Paraaortic lymph node (tissue), 1 donor: Measurements from ENCODE around the gene TRPC6.

DNA sequence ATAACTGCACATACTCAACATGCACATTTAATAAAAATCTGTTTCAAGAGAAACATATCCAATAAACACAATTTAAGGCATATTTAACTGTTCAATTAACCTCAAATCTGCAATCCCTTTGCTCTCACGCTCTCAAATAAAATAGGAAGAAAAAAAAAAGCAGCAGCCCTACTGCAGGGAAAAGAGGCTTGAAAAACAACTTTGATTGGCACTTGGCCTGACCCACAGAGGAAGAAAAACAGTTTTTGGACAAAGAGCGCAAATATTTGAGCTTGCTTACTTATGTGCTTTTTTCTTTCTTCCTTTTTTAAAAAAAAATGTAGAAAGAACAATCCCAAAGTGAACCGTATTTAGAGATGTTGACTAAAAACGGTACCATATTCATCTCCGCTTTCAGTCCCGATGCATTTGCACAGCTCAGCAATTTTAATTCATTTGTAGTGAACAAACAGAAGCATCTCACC lies 1.6 kb downstream of the SESN3 start:
- PRO-cap, result no peak

DNA sequence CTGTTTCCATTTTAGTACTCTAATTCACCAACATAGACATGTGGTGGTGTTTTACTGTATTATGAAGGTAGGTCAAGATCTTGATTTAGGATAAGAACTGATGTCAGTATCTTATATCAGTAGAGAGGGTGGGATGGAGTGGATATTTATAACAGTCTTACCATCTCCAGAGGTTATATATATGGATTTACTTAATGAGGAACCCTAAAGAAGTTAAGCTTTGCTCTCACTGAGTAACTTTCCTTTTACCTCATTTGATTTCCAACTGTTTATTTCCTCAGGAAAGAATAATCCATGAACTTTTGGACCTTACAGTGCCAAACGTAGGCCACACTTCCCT lies 107.3 kb downstream of the FAM76B start:
- PRO-cap, result no peak

DNA sequence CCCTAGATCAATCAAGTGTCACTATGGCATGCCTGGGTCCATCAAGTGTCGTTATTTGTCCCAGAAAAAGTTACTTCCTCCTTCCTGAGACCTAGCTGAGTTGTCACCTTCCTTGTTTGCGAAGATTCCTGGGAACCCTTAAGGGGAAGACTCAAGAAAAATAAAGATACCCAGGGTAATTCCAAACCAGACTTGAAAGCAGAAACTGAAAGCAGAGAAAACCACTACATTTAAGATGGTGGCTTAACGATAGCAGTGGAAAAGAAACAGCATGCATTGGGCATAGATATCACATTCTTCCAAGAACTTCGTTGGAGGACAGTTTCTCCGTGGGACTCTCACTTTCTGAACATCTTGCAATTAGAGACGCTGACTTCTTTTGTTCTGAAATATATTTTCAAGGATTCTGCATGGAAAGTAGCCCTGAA lies 89.1 kb downstream of the FAM76B start:
- PRO-cap, result no peak

DNA sequence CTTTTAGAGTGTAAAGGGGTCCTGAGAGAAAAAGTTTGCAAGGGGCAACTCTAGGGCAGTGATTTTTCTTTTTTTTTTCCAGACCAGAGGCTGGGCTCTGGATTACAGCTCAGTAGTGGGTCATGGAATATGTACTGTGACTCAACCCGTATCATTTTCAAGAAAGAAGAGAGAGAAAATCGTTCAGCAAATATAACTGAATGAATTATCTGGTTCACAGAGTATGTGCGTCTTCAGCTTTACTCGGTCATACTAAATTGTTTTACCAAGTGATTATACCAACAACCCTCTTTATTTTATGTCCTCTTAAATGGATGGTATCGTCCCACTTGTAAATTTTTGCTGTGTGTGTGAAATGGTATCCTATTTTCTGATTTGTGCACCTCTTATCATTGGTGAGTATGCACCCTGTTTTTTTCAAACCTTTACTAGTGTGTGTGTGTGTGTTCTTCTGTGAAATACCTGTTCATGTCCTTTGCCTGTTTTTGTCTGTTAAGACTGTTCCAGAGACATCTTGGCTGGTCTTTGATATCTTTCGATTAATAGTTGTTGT lies 3.9 kb downstream of the CEP57 start:
- PRO-cap, result no peak

- PRO-cap, result no peak
These were observed 160.8 kb downstream of the MAML2 start for GRCh38 chr11:96182092-96182605.

GRCh38 chr11:96218114-96218589 lies 124.8 kb downstream of the MAML2 start:
- PRO-cap, result no peak

- PRO-cap, result no peak
These were observed 118.7 kb downstream of the MAML2 start for GRCh38 chr11:96223929-96225135.

GRCh38 chr11:96249209-96250399 lies 93.4 kb downstream of the MAML2 start:
- PRO-cap, result no peak

- PRO-cap, result no peak
These were observed 85.9 kb downstream of the MAML2 start for GRCh38 chr11:96257086-96257590.

GRCh38 chr11:96257591-96258619 lies 85.1 kb downstream of the MAML2 start:
- PRO-cap, result unidirectional peak, plus-strand start at chr11:96258482

DNA sequence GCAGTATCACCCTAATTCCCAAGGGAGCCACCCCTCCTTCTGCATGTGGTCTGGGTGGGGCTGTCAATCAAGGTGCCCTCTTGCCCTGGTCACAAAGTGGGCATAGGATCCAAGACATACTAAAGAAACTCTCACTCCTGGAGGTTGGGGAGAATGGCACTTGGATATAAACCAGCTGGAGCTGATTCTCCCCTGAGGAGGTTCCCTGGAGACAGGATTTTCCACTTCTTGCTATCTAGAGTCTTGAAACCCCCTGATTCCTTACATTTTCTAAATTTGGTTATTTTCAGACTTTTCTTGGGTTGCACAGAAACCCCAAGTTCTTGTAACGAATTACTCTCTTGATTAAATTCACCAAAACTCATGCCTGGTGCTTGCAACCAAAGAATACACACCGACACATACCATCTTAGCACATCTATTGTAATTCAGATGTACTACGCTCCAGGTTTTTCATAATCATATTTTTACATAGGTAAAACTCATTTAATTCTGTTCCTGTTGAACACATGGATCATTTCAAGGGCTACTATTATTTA lies 40.5 kb downstream of the MAML2 start:
- PRO-cap, result no peak

- PRO-cap, result no peak
These were observed 525.8 kb upstream of the CNTN5 start for GRCh38 chr11:98494965-98495354.

GRCh38 chr11:99240535-99241108 lies 219.9 kb downstream of the CNTN5 start:
- PRO-cap, result no peak

DNA sequence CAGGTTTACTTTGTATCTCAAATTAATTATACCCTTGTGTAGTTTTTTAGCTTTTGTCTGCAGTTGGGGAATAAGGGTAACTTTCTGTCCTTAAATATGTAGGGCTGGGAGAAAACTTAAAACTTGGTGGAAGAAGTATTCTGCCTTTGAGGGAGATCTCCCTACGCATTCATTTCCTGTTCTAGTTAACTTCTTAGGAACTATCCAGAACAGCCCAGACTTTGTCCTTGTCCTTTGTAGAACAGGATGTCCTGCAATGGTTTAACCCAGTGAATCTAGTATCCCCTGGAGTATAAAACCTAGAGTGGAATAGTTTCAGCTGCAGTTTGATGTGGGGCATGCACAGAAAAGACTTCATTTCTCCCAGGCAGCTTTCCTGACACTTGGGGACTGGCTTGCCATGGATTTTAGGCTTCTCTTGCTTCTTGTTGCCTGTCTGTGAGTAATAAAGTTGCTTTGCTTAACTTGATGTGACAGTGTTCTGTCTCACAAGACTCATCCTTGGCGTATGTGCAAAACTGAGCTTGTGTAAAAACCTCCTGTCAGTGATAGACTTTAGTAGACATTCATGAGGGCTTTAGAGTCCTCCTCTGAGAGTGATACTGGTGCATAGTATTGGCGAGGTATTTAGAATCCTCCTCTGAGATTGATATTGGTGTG lies 28.1 kb downstream of the ARHGAP42 start:
- PRO-cap, result bidirectional peak, plus-strand start at position 324 of the sequence, minus-strand start at position 158 of the sequence

- PRO-cap, result no peak
These were observed 199.5 kb downstream of the PGR start for GRCh38 chr11:100930112-100930579.

GRCh38 chr11:101128132-101128605 lies 1.4 kb downstream of the PGR start:
- PRO-cap, result unidirectional peak, minus-strand start at chr11:101128236

- PRO-cap, result bidirectional peak, plus-strand start at chr11:101584006, minus-strand start at chr11:101583908
These were observed at the start of gene TRPC6 for GRCh38 chr11:101583697-101584376. Gene TRPC6, minus strand, starts transcription at chr11:101584007.

GRCh38 chr11:101852414-101852674 lies 62.5 kb upstream of the CEP126 start:
- PRO-cap, result no peak

DNA sequence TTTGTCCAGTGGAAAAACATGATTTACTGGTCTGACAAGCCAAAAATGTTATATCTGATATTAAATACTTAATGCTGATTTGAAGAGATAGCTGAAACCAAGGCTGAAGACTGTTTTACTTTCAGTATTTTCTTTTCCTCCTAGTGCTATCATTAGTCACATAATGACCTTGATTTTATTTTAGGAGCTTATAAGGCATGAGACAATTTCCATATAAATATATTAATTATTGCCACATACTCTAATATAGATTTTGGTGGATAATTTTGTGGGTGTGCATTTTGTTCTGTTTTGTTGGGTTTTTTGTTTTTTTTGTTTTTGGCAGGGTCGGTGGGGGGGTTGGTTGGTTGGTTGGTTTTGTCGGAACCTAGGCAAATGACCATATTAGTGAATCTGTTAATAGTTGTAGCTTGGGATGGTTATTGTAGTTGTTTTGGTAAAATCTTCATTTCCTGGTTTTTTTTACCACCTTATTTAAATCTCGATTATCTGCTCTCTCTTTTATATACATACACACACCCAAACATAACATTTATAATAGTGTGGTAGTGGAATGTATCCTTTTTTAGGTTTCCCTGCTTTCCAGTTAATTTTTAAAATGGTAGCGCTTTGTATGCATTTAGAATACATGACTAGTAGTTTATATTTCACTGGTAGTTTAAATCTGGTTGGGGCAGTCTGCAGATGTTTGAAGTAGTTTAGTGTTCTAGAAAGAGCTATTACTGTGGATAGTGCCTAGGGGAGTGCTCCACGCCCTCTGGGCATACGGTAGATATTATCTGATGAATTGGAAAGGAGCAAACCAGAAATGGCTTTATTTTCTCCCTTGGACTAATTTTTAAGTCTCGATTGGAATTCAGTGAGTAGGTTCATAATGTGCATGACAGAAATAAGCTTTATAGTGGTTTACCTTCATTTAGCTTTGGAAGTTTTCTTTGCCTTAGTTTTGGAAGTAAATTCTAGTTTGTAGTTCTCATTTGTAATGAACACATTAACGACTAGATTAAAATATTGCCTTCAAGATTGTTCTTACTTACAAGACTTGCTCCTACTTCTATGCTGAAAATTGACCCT lies 86.6 kb upstream of the BIRC3 start:
- PRO-cap, result no peak

DNA sequence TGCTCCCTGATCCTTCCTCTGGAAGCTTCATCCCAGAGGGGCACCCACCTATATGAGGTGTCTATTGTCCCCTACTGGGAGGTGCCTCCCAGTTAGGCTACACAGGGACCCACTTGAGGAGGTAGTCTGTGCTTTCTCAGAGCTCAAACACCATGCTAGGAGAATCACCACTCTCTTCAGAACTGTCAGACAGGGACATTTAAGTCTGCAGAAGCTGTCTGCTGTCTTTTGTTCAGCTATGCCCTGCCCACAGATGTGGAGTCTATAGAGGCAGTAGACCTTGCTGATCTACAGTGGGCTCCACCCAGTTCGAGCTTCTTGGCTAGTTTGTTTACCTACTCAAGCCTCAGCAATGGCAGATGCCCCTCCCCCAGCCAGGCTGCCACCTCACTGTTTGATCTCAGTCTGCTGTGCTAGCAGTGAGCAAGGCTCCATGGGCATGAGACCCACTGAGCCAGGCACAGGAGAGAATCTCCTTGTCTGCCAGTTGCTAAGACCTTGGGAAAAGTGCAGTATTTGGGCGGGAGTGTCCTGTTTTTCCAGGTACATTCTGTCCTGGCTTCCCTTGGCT lies 16.5 kb upstream of the BIRC3 start:
- PRO-cap, result no peak